Omental fat pad (tissue), 4 donors: ENCODE results near the genes TCL1B and ATG2B.

- PRO-cap, result no peak
- RAMPAGE, long total RNA, 4 experiments, result no peak in any of the 4 experiments
Observed at GRCh38 chr14:94582964-94583356, 1.7 kb downstream of the SERPINA5 start.

GRCh38 chr14:94772874-94773588 is 3.1 kb upstream of the GSC start:
- PRO-cap, result no peak
- RAMPAGE, long total RNA, 4 experiments, result no peak in any of the 4 experiments

DNA sequence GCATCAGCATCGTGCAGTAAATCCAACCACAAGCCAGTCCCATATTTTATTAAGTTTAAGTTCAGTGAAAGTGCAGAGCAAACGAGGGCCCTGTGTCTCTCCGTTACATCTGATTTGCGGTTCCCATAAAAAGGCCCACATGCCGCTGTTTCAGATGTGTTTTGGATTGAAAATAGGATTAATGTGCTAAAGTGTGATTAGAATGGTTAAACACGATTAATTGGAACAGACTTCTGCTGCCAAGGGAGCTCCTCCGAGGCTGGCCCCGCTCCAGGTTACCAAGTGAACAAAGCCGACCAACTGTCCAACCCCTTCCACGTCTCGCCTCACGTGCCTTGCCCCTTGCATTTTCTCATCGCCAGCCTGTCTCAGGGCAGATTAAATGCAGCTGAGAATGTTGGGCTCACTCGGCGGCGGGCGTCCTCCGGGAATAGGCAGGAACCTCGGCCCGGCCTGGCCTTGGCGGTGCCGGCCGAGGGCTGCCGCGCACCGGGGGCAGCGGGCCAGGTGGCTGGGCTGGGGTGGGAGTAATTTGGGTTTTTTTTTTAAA is 166.6 kb upstream of the GSC start:
- PRO-cap, result no peak
- RAMPAGE, long total RNA, 4 experiments, result no peak in any of the 4 experiments

DNA sequence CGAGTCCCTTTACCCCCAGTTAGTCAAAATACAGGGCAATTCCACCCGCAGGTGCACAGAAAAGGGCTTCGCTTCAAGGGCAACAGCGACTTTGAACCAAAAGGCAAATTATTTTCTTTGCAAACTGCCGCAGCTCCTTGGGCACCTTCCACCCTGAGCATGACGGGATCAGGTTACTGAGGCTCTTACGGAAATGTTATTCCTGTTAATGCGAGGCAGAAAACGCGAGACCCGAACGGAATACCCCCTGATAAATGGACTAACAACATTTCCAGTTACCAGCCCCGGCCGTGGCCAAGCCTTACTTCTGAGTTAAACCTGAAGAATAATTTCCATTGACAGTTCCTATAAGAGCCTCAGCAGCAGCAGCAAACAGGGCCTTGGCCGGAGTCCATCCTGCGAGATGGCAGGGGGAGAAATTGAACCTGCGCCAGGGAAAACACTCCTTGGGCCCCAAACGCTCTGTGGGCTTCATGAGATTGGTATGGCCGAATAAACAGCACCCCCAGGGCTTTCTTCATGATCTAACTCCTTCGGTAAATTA is 70.0 kb upstream of the DICER1 start:
- PRO-cap, result no peak
- RAMPAGE, long total RNA, 4 experiments, result no peak in any of the 4 experiments

DNA sequence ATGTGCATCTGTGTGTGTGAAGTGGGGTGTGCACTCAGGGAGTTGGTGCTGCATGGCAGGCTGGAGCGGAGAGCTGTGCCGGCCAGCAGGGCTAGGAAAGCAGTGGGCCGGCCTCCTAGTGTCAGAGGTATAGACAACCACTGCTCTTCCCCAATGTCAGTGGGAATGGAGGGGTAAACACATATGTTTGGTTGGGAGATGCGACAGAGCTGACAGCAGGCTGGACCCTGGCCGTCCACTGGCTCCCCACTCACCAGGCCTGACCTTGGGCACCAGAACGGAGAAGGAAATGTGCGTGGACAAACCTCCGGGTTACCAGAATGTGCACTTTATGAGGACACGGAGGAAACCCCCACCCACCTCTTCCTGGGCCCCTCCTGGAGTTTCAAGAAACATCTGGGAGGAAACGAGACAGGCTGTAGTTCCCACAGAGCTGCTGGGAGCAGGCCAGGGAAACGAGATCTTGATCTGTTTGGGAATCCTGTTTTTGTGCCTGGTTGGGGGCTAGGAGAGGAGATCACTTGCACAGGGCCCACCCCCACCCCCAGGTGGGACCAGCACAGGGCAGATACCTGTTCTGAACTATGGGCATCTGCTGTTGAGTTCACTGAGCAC is 60.5 kb downstream of the CLMN start:
- PRO-cap, result no peak
- RAMPAGE, long total RNA, 4 experiments, result no peak in any of the 4 experiments

- PRO-cap, result no peak
- RAMPAGE, long total RNA, 4 experiments, result no peak in any of the 4 experiments
Observed at GRCh38 chr14:95339155-95340046, 19.7 kb upstream of the CLMN start.

- PRO-cap, result no peak
- RAMPAGE, long total RNA, 4 experiments, result no peak in any of the 4 experiments
Observed at GRCh38 chr14:95340047-95340705, 20.5 kb upstream of the CLMN start.

GRCh38 chr14:95360361-95360743 is 40.6 kb upstream of the CLMN start:
- PRO-cap, result no peak
- RAMPAGE, long total RNA, 4 experiments, result no peak in any of the 4 experiments

GRCh38 chr14:95483078-95483580 is 33.3 kb downstream of the SYNE3 start:
- PRO-cap, result no peak
- RAMPAGE, long total RNA, 4 experiments, result no peak in any of the 4 experiments

GRCh38 chr14:95526922-95527588 is 7.8 kb upstream of the GLRX5 start:
- PRO-cap, result no peak
- RAMPAGE, long total RNA, 4 experiments, result start-site peak on the minus strand in 1 of 4 experiments, at chr14:95527277-95527289 at its widest, 5 reads per replicate

- PRO-cap, result no peak
- RAMPAGE, long total RNA, 4 experiments, result no peak in any of the 4 experiments
Observed at GRCh38 chr14:95547437-95548313, 12.8 kb downstream of the GLRX5 start.

DNA sequence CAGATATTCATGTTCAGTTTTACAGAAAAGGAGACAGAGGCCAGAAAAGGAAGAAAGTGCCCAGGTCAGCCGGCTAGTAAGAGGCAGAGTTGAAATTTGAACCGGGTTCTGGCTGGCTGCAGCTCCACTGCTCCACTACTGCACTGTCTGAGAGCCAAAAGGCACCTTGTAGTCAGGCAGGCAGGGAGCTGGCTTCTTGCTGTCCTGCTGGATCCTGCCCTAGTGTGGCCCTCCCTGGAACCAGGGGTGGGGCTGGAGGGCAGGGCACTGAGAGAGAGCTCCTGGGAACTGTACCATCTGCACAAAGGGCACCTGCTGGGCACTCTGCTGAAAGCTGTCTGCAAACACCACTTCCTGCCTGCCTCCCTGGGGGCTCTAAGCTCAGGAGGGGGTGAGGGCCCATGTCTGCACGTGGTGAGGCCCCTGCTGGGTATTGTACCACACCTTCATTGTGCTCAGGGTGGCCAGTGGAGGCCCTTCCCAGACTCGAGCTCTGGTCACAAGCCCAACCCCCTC is 19.0 kb upstream of the TCL1B start:
- PRO-cap, result no peak
- RAMPAGE, long total RNA, 4 experiments, result no peak in any of the 4 experiments

DNA sequence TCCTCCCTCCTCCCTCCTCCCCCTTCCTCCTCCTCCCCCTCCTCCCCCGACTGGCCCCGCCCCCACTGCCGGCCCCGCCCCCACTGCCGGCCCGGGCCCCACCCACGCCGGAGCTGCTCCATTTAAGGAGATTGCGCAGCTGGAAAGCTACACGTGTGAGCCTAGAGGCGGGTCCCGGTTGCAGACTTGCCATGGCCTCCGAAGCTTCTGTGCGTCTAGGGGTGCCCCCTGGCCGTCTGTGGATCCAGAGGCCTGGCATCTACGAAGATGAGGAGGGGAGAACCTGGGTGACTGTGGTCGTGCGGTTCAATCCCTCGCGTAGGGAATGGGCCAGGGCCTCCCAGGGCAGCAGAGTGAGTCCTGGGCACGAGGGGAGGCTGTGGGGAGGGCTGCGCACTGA is at the start of gene TCL1B:
TSS of gene TCL1B (plus strand) at position 150 of the 400 bp plus-strand sequence.
- PRO-cap, result no peak
- RAMPAGE, long total RNA, 4 experiments, result no peak in any of the 4 experiments

DNA sequence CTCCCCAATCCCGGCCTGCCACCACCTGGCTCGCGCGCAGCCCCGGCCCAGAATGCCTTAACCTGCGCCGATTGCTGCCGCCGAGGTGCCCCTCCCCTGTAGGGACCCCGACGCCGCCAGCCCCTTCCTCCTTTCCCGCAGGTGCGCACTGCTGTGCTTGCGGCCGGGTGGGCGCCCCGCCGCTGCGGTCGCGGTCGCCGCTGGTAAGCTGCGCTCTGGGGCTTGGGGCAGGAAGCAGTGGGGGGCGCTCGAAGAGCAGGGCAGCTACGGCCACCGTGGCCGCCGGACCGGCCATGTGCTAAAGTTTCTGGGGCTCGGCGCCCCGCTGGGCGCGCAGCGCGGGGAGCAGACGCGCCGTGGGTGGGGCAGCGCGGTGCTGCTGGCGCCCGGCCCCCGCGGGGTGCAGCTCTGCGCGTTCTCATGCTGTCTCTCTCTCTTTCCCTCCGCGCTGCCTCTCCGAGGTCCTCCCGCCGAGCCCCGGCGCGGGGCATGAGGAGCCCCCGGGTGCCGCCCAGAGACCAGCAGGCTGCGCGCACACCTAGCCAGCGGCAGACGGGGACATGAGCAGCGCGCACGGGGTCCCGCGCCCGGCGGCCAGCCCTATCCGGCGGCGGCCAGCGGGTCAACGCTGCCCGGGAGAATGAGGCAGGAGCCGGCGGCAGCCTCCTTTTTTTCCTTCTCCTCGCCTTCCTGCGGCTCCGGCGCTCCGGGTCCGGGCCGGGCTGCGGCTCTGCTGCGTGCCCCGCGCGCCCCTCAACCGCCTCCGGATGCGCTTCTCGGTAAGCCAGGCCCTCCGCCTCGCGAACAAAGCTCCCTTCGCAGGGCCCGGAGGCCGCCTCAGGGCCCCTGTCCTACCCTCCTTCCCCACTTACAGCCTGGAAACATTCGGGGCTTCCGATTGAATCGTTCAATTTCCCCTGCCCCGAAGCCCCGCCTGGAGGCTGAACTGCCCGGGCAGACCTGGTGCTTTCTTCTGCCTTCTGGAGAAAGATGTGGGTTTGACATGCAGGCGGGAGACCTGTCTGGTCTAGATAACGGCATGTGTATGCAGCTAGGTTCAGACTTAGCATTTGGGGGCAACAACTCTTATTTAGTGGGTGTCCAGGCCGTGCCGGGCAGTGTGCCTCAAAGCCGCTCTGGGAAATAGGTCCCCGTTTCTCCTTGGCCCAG is 162.4 kb upstream of the C14orf132 start:
- PRO-cap, result no peak
- RAMPAGE, long total RNA, 4 experiments, result no peak in any of the 4 experiments

GRCh38 chr14:96040690-96041111 is 1.5 kb downstream of the C14orf132 start:
- PRO-cap, result no peak
- RAMPAGE, long total RNA, 4 experiments, result no peak in any of the 4 experiments

DNA sequence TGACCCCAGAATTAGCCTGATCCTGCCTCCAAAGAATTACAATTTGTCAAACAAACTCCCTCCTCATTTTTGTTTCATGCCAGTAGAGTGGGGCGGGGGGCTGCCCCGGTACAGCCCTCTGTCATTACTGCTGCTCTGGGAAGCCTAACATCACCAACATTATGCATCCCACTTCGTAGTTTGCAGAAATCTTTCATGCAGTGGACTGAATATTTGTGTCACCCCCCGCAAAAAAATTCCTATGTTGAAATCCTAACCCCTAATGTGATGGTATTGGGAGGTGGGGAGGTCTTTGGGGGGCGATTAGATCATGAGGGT is 58.9 kb downstream of the C14orf132 start:
- PRO-cap, result no peak
- RAMPAGE, long total RNA, 4 experiments, result no peak in any of the 4 experiments

GRCh38 chr14:96362382-96363439 is at the start of gene ATG2B:
Gene ATG2B (minus strand): TSS chr14:96363341.
- PRO-cap, result bidirectional peak, plus-strand start at chr14:96363526, minus-strand start at chr14:96363341
- RAMPAGE, long total RNA, 4 experiments, result start-site peak on the minus strand in 3 of 4 experiments, at chr14:96363285-96363382 at its widest, 26 to 138 reads per replicate

GRCh38 chr14:96423888-96424503 is 32.1 kb downstream of the AK7 start:
- PRO-cap, result no peak
- RAMPAGE, long total RNA, 4 experiments, result no peak in any of the 4 experiments

DNA sequence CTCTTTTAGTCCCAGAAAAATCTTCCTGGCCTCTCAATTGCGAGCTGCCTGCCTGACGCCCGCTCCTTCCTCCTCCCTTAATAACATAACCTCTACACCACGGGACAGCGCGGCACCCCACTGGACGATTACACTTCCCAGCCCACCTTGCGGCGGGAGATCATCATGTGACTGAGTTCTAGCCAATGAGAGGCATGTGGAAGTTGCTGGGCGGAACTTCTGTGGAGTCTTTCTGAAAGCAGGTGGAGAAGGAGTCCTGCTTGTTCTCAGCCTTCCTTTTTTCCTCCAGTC is 133.7 kb upstream of the VRK1 start:
- PRO-cap, result no peak
- RAMPAGE, long total RNA, 4 experiments, result no peak in any of the 4 experiments

DNA sequence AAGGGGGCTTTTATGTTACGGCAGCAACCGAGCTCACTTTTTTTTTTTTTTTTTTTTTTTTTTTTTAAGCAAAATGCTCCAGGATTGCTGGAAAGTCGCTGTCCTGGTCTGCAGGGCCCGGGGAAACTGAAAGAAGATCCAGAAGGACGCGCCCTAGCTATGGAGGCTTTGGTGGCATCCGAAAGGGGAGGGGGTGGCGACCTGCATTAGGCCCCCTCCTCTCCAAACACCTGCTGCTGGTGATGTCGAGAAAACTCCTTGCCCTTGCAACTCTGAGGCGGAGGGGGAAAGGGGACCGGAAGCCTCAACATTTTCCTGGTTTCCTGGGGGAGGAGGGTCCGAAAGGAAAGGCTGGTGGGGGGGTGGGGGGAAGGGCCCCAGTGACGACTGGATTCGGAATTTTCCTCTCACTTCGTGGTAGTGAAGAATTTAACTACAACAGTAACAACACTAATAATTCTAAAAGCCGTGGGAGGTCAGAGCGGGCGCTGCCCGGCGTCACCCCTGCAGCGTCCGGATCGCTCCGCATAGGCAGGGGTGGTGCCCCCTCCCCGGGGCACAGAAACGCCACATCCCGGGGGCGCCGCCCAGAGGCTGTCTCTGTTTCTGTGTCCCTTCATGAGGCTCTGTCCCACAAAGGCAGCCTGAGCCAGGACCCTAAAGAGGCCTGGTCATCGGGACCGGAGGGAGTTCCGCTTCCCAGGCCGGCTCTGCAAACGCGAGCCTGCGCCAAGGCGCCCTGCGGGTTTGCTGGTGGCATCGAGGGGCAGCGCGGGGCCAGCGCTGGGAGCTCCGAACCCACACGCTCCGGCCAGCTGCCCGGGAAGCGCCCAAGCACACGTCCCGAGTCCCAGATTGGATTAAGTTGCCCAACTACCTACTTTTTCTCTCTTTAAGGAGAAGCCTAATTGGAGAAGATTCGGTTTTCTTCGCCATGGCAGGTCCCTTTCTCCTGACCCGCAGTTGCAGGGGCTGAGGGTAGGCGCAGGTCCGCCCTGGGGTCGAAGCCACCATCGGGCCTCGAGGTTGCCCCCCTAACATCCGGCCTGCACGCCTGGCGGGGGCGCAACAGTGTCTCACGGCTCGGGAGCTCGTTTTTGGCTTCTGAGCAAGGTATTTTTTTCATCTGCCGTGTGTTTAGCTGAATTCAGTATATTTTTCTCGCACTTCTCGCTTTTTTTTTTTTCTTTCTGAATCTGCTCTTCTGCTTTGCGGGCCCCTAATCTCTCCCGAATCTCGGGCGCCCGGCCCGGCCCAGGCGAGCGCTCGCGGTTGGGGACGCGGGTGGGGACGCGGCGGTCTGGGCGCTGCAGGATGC is 421.5 kb downstream of the VRK1 start:
- PRO-cap, result no peak
- RAMPAGE, long total RNA, 4 experiments, result no peak in any of the 4 experiments